ENCODE measurements around a stretch of chr3.

DNA sequence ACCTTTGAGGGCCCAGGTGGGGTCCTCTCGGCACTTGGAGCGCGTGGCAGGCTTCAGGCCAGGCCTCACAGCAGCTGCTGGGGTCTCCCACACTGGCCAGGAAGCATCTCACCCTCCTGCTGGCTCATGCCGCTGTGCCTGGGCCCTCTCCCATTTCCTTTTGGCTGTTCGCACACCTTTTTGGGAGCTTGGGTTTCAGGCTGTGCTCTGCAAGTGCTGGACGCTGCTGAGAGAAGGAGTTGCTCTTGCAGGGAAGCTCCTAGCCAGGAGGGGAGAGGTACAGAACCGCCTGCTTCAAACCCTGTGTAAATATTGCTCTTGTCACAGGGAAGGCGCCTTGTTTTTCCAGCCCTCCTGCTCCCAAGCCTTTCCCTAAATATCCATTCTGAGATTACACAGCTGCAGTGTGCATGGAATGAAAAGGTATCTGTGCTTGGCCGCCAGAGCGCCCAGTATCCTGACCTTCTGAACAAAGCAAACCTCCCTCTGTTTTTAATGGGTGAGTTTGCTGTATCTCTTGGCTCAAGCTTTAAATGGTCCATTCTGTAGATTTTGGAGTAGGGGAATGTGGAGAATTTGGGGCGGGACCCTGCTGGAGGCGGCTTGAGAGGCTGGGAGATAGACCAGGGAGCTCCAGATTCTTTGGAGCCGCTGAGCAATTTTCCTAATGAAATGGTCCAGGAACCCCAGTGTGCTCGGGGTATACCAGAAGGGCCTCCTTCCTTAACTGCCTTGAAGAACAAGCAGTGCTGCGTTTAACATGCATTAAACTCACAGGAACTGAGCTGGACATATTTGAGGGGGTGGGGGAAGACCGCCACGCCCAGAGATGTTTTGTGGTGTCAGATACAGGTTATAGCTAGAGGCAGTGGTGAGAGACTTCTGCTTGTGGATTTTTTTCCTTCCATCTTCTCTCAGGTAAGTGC is 45.4 kb downstream of the DNASE1L3 start:
- PRO-cap: no peak

DNA sequence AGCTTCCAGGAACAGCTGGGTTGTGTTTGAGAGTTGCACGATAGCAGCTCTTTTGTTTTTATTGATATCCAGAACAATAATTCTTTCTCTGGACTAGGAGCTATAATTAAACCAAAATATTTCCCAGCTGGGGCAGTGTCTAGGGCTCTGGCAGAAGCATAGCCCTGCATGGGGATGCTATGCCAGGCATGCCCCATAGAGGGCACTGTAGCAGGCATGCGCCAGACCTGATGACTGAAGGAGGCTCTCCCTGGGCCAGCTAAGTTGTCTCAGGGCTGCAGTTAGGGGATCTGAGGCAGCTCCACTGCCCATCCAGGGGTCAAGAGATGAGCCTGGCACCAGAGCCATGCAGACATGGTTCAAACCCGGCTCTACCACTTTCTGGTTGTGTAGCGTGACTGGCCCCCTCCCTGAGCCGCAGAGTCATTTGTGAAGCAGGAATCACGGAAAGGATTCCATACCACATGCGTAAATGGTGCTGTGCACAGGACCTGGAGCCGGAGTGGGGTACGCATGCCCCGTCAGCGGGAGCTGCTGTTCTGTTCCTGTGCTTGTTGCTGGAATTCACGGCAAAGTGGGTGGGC is 43.3 kb downstream of the DNASE1L3 start:
- PRO-cap: no peak

- PRO-cap: no peak
Measured at GRCh38 chr3:58189026-58189652, 21.6 kb downstream of the DNASE1L3 start.

DNA sequence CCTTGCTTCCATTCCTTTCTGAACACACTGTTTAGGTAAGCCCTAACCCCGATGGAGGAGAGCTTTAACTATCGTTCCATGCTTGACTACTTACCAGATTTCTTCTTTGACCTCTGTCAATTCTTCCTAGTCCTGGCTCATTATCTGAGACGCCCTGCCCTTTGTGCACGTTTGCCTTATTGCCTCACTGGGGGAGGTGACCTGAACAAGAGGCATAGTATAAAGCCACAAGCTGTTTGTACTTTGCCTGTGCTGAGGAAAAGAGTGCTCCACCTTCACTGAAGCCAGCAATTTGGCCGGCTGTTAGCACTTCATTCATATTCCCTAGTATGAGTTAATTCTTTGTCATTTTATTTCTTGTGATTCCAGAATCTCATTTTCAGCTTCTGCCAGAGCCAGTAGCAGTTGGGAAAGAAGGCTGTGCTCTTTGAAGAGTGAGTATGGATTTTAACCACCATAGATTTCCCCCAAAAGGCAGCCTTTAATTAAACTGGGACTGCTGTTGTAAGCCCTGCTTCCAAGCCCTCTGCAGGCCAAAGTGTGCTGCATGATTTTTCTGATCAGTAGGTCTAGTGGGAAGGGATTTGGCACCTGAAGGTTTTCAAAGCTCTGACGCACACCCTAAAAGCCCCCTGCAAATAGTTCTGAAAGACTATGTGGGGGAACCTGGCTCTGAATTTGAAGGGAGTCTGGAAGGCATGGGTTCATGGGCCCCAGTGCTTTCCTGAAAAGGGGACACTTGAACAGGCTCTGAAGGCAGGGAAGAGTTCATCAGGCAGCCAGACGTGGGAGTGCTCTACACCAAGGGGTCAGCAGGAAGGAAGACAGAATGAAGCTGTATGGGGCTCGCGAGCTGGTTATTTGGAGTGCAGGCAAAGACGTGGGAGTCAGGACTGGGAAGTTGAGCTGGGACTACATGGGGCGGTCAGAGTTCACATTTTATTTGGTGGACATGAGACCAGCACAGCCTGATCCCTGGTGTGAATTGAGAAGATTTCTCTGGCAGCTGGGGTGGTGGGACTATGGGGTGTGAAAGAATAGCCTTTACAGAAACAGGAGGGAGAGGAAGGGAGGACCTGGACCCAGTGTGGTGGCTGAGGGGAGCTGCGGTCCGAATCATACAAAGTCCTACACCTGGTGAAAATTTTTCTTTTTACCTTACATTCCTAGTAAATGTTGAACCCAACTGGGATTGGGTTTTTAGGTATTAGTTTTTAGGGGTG is 12.3 kb downstream of the ABHD6 start:
- PRO-cap: no peak

GRCh38 chr3:58271924-58272239 is 34.2 kb upstream of the RPP14 start:
- PRO-cap: no peak

GRCh38 chr3:58285063-58285827 is 20.8 kb upstream of the RPP14 start:
- PRO-cap: no peak

DNA sequence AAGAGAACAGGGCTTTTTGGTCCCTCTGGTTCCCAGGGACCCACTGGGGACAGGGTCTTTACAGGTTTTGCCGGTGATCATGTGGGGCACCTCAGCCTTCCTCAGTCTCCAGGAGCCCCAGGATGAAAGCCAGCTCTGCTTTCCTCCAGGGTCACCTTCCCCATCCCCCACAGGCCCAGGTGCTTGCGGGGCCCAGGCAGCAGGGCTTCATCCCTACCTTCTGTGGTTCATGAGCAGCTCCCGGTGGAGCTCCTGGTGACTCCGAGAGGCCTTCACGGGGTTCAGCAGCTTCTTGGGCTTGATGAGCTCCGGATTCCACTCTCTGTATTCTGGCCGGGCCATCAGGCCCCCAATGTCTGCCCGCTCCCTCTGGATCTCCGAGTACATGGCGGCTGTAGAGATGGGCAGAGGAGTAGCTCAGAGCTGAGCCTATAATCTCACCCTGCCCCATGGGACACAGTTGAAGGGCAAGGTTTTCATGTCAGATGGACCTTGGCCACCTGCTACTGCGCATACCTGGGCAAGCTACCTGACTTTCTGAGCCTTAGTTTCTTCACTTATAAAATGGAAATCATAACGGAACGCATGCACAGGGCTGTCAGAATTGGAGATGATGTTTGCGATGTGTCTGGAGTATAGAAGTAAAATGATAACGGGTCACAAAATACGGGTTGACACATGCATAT is 7.6 kb downstream of the FAM107A start:
- PRO-cap: no peak

GRCh38 chr3:58586777-58587294 is 9.6 kb upstream of the FAM107A start:
- PRO-cap: no peak

DNA sequence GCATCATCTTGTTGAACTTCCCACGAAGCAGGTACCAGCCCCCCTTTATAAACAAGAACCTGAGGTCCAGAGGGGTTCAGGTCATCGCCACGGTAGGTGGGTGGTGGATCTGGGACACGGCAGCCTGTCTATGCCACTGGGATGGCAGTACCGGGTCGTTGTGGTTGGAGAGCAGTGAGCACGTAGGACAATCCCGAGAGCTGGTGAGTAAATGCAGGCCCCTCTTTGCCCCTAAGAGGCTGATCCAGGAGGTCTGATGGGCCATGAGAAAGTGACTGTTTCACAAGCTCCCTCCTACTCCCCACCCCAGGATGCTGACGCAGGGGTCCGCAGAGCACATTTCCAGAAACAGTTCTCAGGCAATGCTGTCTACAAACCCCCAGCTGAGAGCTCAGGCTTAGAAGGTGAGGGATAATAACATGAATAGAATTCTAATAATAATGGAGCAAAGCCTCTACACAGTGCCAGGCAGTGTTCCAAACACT is 40.5 kb downstream of the FAM3D start:
- PRO-cap: no peak

DNA sequence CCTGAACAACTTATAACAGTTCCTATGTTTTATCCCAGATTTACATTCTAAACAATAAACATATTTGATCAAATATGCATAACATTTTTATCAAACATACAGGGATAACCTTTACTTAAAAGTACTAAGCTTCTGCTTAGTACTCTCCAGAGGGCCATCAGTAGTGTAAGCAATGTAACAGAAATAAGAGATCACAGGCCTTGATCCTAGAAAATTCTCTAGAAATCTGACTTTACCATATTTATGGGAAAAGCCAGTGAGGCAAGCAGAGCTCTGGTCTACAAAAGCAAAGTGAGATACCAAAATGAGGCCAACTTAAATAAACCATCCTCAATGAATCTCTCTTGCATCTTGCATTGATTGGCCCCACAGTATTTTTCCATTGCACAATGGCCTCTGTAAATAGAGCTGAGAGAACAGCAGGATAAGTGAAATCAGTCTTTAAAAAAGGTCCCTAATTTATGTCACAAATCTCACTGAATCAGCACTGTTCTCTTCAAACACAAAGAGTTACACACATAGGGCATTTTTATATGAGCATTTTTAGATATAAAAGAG is 9.0 kb downstream of the CFAP20DC start:
- PRO-cap: no peak

- PRO-cap: no peak
Measured at GRCh38 chr3:59435931-59436472, 386.2 kb upstream of the CFAP20DC start.

DNA sequence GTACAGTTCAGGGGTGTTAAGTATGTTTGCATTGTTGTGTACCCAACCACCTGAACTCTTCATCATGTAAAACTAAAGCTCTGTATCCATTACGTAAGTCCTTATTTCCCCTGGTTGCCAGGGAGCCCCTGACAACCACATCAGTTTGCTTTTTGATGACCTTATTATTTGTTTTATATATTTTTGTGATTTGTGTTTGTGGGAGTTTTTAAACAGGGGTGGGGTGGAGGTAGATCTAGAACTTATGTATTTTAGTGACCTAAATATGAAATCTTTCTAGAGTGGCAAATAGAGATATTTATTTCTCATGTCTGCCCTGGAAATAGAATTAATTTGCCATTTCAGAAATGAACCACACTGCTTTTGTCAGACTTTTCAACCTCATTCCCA is 402.6 kb upstream of the CFAP20DC start:
- PRO-cap: no peak

GRCh38 chr3:60318351-60319517 is 932.5 kb downstream of the FHIT start:
- PRO-cap: no peak

DNA sequence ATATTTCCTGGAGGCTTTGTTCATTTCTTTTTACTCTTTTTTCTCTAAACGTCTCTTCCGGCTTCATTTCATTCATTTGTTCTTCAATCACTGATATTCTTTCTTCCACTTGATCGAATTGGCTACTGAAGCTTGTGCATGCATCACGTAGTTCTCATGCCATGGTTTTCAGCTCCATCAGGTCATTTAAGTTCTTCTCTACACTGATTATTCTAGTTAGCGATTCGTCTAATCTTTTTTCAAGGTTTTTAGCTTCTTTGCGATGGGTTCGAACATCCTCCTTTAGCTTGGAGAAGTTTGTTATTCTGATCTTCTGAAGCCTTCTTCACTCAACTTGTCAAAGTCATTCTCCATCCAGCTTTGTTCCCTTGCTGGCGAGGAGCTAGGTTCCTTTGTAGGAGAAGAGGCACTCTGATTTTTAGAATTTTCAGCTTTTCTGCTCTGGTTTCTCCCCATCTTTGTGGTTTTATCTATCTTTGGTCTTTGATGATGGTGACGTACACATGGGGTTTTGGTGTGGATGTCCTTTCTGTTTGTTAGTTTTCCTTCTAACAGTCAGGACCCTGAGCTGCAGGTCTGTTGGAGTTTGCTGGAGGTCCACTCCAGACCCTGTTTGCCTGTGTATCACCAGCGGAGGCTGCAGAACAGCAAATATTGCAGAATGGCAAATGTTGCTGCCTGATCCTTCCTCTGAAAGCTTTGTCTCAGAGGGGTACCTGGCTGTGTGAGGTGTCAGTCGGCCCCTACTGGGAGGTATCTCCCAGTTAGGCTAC is 286.0 kb downstream of the FHIT start:
- PRO-cap: no peak

DNA sequence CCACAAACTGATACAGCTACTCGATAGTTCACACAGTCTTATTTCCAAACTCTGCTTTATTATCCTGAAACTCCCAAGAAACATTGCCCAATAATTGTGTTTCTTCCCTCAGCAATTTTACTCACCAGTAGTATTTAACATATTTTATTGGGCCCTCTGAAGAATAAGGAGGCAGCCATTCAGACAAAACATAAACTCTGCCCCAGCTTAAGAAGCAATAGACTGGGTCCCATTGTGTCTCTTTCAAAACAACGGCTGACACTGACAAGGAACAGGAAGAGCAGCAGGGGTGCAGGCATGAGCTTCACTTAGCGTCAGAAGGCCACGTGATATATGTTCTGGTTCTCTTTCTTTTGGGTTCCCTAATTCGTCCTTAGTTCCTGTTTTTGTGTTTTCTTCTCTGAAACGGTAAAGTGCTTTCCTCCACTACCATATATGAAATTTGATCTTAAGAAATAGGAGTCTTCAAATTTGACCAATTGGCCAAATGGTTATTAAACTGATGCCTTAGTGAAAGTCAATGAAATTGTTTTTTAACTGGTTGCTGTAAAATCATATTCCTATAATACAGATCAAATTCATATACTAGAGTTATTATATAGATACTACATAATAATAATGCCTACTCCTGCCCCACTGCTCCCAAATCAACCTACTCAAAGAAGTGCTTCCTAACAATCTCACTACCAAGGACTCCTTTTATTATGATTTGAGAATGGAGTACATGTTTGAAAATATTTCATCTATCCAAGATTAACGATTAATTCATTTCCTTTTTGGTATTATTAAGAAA is 242.1 kb downstream of the FHIT start:
- PRO-cap: no peak

DNA sequence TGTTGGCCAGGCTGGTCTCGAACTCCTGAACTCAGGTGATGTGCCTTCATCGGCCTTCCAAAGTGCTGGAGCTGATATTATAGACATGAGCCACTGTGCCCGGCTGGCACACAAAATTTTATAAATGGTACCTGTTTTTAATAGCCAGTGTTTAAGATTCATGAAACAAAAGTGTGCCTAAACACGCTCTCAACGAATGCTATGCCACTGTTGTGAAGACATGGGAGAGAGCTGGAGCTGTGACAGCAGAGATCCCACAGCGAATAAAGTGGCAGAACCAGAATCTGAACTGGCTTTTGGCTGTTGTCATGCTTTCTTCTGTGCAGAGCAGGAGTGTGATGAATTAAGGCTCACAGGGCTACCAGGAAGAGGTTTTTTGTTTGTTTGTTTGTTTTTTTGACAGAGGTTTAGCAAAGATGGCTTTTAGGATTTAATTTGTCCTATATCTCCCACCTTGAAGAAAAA is 14.5 kb downstream of the PTPRG start:
- PRO-cap: no peak

- PRO-cap: no peak
Measured at GRCh38 chr3:61637147-61637980, 76.0 kb downstream of the PTPRG start.

DNA sequence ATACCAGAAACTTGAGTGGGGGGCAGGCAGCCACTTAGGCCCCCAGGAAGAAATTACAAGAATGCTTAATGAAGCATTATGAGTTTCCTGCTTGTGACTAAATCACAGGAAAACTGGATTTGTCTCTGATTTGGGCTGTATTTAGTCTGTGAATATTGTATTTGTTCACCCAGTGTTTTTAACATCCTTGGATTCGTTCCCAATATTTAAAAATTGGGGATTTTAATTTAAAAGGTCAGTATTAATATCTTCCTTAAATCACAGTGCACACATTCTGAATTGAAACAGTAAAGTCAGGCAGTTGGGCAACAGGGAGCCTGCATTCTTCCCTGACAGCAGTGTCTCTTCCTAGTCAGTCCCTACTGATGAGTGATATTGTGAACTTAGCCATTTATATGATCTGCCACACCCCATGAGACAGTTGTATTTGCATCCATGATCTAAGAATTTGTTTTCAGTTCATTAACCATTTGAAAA is 219.0 kb downstream of the PTPRG start:
- PRO-cap: no peak

- PRO-cap: no peak
Measured at GRCh38 chr3:61783467-61784141, 222.2 kb downstream of the PTPRG start.

- PRO-cap: no peak
Measured at GRCh38 chr3:61797479-61798039, 236.2 kb downstream of the PTPRG start.

Data from ReNcell CX (cell line).